A172 (cell line): ENCODE results near the gene TDRD7.

- RAMPAGE, long total RNA, result no peak
These were observed 174.7 kb downstream of the FANCC start for GRCh38 chr9:95142497-95143552.

DNA sequence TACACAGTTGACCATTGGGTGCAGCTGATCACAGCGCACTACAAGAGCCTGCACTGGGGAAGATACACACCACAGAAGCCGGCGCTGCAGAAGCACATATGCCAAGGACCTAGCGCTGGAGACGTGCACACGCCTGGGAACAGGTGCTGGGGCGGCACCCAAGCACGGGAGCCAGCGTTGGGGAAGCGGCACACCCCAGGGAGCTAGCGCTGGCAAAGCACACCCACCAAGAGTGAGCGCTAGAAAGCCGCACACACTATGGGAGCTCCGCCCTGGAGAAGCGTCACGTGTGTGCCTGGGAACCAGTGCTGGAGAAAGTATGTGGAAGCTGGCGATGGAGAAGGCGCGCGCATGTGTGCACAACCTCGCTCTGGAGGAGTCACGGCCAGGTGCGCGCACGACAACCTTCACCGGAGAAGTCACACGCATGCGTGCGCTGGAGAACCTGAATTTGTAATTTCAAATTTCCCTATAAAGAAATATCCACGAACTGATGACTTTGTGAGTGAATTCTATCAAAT is 4.4 kb downstream of the FANCC start:
- RAMPAGE, long total RNA, result no peak

DNA sequence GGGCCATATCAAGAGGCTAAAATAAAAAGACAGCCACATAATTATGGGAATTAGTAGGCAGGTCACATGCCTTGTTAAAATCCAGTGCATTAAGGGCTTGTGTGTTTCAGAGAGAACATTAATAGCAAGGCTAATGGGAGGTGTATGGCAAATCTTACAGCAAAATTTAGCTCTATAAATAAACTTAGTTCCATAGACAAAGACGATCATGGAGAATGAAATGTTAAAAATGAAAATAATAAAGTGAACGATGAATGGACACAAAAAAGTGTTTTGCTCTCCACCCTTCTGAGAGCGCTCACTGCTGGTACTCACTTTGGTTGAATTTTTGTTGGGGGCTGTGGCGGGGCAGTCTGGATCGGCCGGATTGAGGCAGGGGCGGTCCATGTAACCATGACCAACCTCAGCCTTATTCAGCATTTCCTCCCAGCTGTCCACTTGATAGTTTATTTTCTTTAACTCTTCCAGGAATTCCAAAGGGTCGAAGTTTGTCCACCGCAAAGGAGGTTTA is 28.9 kb downstream of the PTCH1 start:
- RAMPAGE, long total RNA, result no peak

DNA sequence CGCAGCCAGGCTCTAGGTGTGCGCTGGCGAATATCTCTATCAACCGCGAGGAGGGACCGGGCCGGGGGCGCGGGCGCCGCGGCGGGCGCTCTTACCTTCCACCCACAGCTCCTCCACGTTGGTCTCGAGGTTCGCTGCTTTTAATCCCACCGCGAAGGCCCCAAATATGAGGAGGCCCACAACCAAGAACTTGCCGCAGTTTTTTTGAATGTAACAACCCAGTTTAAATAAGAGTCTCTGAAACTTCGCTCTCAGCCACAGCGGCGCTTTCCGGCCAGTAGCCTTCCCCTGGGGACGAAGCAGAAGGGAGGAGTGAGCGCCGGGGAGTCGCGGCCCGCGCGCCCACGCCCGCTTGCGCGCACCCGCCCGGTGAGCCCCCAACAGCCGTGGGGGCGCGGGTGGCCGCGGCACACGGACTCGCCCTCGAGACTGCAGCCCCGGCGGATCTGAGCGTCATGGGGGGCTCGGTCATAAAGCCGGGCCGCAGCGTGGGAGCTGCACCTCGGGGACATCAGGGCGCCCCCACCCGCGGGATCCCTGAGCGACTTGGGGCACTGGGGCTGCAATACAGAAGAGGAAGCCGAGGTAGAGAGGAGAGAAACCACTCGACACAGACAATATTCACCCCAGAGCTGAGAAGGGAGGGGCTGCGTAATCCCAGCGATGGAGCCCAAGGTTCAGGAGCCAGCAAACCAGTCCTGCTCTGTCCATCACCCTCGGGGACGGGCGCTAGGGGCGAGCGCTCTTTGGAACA is 2.6 kb downstream of the PTCH1 start:
- RAMPAGE, long total RNA, result no peak

- RAMPAGE, long total RNA, result no peak
These were observed 164.5 kb upstream of the ERCC6L2 start for GRCh38 chr9:95710994-95711340.

DNA sequence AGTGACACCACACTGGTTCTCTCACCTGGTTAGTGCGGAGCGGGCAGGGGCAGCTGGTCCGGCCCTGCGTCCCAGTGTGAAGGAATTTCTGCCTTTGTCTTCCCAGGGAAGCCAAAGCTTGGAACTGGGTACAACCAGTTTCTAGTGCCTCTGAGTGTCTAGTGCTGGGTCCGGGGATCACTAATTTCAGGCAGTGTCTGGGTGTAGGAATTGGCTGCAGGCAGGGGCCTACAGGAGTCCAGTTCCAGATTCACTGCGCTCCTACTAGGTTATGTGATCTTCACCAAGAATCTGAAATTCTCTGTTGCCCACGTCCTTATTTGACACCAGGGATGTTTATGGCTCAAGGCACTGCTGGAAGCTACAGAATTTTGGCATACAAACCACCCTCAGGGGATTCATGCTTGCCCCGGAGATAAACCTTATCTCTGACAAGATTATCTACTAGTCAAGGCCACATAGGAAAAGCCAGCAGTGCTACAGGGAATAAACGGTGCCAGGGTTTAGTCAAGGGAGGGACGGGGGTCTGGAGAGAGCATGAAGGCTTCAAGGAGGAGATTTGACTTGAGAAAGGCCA is 120.5 kb upstream of the ERCC6L2 start:
- RAMPAGE, long total RNA, result no peak

- RAMPAGE, long total RNA, result no peak
These were observed 1.0 kb upstream of the ERCC6L2 start for GRCh38 chr9:95874484-95874845.

DNA sequence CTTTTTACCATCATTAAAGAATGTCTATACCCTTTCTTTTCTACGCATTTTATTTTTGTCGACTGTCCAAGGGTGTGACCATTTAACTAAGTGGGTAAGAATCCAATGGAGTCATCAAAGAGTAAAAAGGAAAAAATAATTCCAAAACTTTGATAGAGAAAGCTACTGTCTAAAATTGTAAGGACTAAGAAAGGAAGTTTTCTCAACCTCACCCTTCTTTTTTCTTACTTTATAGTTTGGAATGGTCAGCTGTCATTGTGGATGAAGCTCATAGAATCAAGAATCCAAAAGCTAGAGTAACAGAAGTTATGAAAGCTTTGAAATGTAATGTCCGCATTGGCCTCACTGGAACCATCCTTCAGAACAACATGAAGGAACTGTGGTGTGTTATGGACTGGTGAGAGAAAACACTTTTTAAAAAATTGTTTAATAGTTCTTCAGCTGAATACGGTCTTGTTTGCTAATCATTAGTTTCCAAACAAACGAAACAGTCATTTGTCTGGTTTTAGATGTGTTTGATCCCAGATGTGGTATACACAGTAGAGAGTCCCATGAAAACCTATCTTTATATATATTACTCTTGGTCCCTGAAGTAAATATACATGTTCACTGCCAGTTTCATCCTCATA is 40.1 kb downstream of the ERCC6L2 start:
- RAMPAGE, long total RNA, result no peak

- RAMPAGE, long total RNA, result no peak
These were observed 91.7 kb downstream of the ERCC6L2 start for GRCh38 chr9:95967061-95967794.

GRCh38 chr9:96012466-96013207 is 137.1 kb downstream of the ERCC6L2 start:
- RAMPAGE, long total RNA, result no peak

DNA sequence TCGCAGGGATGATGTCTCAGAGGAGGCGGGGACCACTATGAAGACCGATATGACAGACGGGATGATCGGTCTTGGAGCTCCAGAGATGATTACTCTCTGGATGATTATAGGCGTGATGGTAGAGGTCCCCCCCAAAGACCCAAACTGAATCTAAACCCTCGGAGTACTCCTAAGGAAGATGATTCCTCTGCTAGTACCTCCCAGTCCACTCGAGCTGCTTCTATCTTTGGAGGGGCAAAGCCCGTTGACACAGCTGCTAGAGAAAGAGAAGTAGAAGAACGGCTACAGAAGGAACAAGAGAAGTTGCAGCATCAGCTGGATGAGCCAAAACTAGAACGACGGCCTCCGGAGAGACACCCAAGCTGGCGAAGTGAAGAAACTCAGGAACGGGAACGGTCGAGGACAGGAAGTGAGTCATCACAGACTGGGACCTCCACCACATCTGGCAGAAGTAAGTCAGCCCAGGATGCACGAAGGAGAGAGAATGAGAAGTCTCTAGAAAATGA is 155.1 kb downstream of the HSD17B3 start:
- RAMPAGE, long total RNA, result no peak

- RAMPAGE, long total RNA, result no peak
These were observed 36.2 kb downstream of the HABP4 start for GRCh38 chr9:96486140-96486648.

DNA sequence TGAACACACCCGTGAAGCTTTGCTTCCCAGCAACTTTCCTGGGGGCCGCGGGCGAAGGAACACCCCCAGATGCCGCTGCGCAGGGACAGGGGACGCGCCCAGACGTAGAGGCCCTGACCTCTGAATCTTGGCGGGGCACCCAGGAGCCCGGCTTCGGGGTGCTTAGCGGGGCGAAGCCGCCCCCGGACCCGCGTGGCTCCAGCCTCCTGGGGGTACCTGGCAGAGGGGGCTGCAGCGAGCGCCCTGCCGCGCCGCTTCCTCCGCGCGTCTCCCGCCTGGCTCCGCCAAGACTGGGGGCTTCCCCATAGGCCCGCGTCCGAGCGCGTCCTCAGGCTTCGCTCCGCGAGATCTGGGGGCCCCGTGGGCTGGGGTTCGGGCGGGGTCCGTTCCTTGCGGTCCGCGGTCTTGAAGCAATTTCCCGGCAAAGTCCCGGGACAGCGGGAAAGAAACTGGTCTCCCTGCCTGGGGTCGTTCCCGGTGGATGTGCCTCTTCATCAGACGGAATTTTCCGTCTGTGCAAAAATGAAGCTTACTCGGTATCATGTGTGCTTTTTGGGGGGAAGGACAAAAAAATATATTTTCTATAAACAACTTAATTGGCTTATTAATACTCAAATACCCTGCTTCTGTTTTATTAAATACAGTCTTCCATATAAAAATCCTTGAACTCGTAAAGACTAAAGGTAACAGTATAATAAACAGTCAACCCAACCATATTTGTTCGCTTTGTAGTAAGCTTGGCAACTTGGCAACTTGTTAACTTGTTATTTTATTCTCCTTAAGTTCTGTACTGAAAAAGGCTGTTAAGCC is 23.2 kb upstream of the ZNF782 start:
- RAMPAGE, long total RNA, result no peak

DNA sequence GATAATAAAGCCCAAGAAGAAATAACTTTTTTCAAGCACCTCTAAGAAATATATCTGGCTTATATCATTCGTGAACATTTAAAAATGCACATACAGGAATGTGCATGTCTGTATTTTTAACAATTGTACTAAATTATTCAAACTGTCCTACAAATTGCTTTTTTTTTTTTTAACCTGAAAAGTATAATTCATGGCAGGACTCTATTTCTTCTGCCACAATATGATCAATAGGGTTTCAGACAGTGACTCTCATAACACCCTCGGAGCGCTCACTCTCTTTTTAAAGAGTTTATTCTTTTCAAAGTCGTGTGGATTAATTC is 36.0 kb upstream of the NUTM2G start:
- RAMPAGE, long total RNA, result no peak

- RAMPAGE, long total RNA, result no peak
These were observed 5.5 kb downstream of the NUTM2G start for GRCh38 chr9:96934090-96934594.

- RAMPAGE, long total RNA, result no peak
These were observed 2.9 kb upstream of the CTSV start for GRCh38 chr9:97041721-97042402.

DNA sequence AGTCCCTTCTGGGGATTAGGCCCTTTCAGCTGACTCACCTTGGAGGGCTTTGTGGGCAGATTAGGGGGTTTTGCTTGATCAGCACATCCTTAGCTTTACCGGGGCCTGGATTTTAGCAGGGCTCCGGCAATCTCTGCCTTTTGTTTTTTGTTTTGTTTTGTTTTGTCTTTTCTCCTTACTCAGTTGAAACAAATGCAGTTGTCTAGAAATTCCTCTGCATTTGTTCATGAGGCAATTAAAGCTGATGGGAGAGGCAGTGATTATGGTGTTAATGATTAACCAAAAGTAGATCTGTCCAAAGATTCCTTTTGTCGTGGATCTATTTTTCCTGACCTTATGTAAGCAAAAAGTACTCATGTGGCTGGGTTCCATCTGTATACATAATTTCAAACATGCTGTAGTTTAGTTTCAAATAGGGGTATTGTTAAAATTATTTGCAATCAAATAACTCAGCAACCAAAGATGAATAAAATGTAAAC is 5.2 kb upstream of the TDRD7 start:
- RAMPAGE, long total RNA, result no peak

GRCh38 chr9:97411628-97413074 is at the start of gene TDRD7:
Gene TDRD7, plus strand, starts transcription at chr9:97412096.
- RAMPAGE, long total RNA, result no peak

DNA sequence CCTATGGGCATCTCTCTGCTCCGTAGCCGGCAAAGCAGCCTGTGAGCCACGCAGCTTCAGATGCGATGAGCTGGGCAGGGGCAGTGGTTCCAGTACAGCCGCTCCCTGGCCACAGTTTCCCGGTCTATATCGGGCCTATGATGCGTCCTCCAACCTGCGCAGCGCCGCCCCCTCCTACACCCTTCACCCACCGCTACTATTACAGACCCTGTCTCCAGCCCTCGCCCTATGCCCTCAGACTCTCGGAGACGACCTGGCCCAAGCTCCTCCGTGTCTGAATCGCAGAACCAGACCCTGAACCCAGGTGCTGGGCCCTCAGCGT is 1.3 kb downstream of the TMOD1 start:
- RAMPAGE, long total RNA, result no peak

- RAMPAGE, long total RNA, result no peak
These were observed 38.6 kb downstream of the TSTD2 start for GRCh38 chr9:97594465-97595057.